Caco-2 (cell line): Measurements from ENCODE around the genes ZNF414, OR2Z1 and COL5A3.

- PRO-cap: no peak
- RRBS: no CpG with 5 or more reads among the region's 9 CpGs
These were observed 1.6 kb downstream of the CCL25 start for GRCh38 chr19:8054151-8054560.

- PRO-cap: no peak
- RRBS: no CpG with 5 or more reads among the region's 16 CpGs
These were observed 14.7 kb upstream of the CERS4 start for GRCh38 chr19:8194392-8194965.

DNA sequence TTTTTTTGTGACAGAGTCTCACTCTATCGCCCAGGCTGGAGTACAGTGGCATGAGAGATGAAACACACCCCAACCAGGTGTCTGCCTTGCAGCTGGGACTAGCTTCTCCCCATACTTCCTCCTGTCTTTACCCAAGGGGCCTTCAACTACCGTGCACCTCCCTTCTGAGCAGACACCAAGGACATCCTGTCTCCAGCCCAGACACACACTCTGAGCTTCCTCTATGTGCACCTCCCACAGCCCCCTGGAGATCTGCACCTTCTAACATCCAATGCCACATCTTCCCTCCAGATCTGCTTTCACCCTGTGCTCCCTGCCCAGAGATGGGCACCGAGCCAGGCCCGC lies 14.0 kb upstream of the CERS4 start:
- PRO-cap: no peak
- RRBS: no CpG with 5 or more reads among the region's 4 CpGs

DNA sequence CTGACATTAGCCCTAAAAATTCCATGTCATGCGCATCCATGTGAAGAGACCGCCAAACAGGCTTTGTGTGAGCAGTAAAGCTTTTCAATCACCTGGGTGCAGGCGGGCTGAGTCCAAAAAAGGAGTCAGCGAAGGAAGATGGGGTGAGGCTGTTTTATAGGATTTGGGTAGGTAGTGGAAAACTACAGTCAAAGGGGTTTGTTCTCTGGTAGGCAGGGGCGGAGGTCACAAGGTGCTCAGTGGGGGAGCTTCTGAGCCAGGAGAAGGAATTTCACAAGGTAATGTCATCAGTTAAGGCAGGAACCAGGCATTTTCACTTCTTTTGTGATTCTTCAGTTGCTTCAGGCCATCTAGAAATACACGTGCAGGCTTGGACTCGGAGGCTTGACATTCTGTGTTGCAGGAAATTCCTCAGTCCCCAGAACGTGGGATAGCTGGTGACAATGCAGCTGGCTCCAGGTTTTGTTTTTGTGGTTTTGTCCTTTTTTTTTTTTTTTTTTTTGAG lies 5.5 kb upstream of the CERS4 start:
- PRO-cap: no peak
- RRBS: no CpG with 5 or more reads among the region's 8 CpGs

DNA sequence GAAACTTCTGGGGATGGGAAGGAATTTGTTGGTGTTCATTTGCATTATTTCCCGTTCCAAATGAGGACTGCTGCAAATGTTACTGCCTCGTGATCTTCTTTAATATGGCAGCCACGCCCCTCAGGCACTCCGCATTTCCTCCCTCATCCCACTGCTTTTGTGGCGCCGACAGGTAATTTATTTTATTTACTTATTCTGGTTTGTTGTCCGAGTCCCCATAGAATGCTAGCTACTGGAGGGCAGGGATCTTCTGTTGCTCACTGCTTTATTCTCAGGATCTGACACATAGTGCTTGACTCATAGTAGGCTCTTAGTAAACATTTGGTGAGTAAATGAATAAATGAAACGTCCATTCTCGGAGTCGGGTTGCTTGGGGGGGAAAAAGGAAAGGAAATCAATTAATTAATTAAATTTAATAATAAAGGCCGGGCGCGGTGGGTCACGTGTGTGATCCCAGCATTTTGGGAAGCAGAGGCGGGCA lies 398 bp upstream of the CD320 start:
- PRO-cap: bidirectional peak, plus-strand start at position 218 of the sequence, minus-strand start outside the sequence
- RRBS: no CpG with 5 or more reads among the region's 15 CpGs

- PRO-cap: no peak
- RRBS: no CpG with 5 or more reads among the region's 8 CpGs
These were observed 991 bp downstream of the RPS28 start for GRCh38 chr19:8322424-8322549.

DNA sequence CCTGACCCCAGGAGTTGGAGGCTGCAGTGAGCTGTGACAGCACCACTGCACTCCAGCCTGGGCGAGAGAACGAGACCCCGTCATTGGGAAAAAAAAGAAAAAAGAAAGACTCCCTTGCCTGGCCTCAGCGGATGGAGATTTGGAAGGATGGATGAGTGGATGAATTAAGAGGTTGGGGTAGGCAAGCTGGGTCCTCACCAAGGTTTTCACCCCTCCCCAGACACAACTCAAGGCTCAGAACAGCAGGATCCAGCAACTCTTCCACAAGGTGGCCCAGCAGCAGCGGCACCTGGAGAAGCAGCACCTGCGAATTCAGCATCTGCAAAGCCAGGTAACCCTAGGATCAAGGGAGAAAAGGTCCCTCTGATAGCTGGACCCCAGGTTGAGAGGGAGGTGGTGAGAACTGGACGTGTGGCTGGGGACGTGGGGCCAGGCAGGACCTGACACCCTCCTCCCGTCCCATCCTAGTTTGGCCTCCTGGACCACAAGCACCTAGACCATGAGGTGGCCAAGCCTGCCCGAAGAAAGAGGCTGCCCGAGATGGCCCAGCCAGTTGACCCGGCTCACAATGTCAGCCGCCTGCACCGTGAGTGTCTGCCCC lies 1.9 kb downstream of the ANGPTL4 start:
- PRO-cap: no peak
- RRBS: 97% methylated on average over 3 of the region's 14 CpGs

DNA sequence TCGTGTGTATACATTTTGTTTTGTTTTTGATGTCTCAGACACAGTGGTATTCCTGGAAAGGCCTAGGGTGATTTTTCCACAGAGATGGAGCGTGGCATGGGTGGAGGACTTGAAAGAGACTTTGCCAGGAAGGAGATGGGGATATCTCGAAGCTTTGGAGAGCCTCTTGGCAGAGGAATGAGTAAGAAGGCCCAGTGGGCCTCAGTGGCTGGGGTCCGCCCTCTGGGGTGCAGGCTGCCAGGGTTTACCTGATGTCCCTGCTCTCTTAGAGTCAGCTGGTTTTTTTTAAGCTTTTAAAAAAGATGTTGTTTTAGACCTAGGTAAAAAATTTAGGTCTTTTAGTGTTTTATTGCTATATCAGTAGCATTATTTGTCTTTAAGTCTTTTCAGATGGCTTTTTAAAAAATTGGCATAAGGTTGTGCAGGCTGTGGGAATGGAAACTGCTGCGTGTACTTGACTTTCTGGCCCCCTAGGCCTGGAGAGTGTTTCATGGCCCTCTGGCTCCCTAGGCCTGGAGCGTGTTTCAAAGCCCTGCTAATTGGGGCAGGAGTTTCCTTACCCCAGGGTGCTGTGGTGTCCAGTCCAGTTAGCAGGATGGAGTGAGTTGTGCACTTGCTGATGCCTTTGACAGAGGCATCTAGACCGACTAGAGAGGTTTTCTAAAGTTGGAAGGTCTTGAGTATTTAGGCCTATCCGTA lies 24.0 kb downstream of the PRAM1 start:
- PRO-cap: no peak
- RRBS: no CpG with 5 or more reads among the region's 8 CpGs

DNA sequence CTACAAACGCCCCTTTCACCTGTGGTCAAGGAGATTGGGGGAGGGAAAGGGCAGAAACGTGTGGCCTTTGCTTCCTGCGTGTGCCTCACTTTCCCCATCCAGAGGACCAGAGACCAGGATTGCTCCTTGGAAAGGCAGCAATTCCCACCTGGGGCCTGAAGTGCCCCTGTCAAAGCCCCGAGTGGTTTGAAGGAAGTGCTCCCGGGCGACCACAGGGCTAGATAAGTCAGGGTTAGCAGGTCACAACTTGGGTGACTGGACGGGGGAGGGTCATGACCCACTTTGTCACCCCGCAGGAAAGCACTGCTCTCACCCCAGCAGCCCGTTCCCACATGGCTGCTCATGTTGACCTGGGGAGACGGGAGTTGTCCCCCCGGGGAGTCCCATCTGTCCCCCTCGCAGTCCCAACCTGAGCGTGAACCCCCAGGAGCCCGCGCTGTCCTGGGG lies 478 bp downstream of the PRAM1 start:
- PRO-cap: no peak
- RRBS: no CpG with 5 or more reads among the region's 15 CpGs

DNA sequence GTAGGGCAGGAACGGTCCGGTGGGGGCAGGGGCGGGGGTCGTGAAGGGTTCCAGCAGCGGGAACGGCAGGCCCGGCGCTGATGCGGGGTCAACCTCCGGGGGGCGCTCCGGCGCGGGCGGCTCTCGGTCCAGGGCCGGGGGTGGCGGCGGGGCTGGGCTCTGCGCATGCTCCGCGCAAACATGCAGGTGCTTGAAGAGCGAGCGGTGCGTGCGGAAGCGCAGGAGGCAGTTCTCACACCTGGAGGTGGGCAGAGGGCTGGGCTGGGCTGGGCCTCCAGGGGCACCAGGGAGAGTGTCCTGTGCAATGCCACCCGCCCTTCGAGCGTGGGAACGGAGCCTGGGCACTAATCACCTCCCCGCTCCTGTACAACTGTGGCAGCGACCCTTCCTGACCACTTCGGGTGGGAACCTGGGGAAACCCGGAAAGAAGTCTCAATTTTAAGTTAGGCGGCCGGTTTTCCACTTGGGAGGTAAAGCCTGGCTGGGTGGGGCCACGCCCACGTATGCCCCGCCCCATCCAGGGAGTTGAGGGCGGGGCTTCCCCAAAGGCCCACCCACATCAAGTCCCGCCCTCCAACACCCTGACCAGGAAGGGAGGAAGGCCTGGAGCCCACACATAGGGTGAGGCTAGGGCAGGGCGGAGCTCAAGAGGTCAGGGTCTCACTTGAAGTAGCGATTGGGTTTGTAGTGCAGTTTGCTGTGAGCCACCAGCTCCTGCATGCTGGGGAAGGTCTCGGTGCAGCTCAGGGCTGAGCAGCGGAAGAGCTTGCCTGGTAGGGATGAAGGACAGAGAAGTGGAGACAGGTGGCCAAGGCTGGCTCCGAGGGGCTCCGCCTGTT lies 2.0 kb downstream of the ZNF414 start:
- PRO-cap: no peak
- RRBS: 91% methylated on average over 7 of the region's 48 CpGs

DNA sequence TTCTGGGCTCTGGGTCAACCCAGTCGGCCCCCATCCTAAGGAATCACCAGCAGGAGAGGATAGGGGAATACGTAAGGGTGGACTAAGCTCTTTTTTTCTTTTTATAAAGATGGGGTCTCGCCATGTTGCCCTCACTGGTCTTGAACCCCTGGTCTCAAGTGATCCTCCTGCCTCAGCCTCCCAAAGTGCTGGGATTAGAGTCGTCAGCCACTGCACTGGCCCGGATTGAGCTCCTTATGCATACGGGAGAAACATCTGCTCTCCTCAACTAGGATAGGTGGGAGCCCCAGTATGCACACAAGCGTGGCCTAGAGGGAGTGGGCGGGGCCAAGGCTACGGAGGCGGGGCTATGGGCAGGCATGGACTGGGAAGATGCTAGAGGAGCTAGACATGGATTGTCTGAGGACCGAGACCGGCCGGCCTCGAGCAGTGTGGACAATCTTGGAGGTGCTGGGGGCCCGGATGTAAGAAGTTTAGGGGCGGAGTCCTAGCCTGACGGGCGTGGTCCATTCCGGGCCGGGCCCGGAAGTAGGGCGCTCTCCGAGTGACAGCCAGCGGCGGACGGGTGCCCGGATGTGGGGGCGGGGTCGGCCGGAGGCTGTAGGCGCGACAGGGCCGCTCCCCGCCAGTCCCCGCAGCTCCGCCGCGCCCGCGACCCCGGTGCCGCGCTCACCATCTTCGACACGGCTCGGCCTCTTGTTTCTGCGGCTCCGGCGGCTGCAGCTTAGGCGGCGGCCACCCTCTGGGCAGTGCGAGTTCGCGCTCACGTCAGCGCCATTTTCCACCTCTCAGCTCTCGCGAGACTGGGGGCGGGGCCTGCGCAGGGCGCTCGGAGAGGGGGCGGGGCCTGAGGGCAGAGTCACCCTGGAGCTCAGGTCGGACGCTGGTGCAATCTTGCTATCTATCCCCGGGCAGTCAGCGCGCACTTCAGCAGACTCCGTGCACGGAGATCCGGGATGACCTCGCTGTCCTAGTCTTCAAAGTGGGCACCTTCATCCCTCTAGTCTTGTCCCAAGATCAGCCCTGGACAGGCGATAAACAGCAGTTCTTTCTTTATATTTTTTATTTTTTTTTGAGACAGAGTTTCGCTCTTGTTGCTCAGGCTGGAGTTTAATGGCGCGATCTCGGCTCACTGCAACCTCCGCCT lies at the start of gene ZNF414:
Gene ZNF414 (minus strand): TSS at position 797 of the 1,147 bp plus-strand sequence.
- PRO-cap: bidirectional peak, plus-strand start at position 387 of the sequence, minus-strand start at position 272 of the sequence; bidirectional peak, plus-strand start at position 543 of the sequence, minus-strand start at position 437 of the sequence; bidirectional peak, plus-strand start at position 889 of the sequence, minus-strand start at position 797 of the sequence
- RRBS: 3% methylated on average over 34 of the region's 78 CpGs

GRCh38 chr19:8601835-8602264 lies 8.7 kb downstream of the ADAMTS10 start:
- PRO-cap: no peak
- RRBS: no CpG with 5 or more reads among the region's 5 CpGs

DNA sequence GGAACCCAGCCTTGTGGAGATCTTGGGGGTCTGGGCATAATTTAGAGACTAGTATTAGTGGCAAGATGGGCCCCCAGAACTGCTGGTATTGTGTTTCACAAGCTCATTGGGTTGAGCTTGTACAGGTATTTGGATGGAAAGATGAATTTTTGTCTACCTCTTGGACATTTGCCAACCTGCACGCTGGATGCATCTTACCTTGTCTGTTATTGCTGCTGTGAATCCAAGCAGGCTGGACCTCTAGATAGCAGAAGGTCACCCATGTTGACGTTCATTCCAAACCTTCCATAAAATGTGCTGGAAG lies at the start of gene OR2Z1:
Gene OR2Z1 (plus strand): TSS at position 170 of the 304 bp plus-strand sequence.
- PRO-cap: no peak
- RRBS: no CpG with 5 or more reads among the region's 2 CpGs

DNA sequence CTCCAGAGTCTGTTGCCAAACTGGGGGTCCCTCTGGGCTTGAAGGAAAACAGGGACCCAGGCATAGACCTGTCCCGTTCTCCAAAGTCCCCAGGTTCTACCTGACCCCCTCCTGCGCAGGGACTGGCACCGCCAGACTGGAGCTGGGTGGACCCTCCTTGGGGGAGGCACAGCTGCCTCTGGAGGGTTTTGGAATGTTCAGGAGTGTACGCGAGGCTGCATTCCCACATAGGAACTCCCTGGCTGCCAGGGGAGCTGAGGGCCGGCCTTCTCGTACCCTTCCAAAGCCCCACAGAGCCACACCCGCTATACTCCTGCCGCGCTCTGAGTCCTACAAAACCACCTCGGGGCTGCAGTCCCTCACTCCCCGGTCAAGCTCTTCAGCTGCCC lies 76.2 kb upstream of the OR1M1 start:
- PRO-cap: no peak
- RRBS: 48% methylated on average over 4 of the region's 12 CpGs

DNA sequence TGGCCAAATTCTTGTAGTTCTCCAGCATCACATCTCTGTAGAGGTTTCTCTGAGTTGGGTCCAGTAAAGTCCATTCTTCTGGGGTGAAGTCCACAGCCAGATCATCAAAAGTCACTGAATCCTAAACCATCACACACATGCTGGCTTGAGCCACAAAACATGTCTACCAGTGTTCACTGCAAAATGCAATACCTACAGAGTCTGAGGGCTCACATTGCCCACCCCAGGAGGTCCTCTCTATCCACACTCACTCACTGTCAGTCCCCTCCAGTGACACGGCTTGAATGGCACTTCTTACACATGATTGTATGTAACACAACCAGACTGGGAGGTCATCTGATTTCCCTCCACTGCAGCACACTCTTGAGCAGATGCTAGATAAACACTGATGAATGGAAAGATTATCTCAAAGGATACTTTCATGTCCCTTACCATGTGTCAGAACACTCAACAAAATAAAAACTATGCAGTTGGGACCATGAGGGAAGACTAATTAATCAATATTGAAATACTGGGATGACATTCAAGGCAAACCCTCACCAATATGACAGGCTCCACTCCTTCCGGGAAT lies 16.8 kb downstream of the ZNF266 start:
- PRO-cap: no peak
- RRBS: no CpG with 5 or more reads among the region's 2 CpGs

DNA sequence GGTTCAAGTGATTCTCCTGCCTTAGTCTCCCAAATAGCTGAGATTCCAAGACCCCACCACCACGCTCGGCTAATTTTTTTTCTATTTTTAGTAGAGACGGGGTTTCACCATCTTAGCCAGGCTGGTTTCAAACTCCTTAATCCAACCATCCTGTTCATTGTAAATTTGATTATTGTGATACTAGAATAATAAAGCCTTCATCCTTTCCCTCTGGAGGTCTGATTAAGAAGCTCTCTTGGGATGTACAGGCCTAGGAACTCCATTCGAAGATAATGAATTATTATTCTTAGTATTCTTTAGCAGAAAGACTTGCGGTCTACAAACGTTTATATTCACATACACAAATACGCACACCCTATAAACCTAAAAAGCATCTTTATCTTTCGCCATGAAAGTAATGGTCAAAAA lies 696 bp downstream of the ZNF426 start:
- PRO-cap: no peak
- RRBS: no CpG with 5 or more reads among the region's 8 CpGs

DNA sequence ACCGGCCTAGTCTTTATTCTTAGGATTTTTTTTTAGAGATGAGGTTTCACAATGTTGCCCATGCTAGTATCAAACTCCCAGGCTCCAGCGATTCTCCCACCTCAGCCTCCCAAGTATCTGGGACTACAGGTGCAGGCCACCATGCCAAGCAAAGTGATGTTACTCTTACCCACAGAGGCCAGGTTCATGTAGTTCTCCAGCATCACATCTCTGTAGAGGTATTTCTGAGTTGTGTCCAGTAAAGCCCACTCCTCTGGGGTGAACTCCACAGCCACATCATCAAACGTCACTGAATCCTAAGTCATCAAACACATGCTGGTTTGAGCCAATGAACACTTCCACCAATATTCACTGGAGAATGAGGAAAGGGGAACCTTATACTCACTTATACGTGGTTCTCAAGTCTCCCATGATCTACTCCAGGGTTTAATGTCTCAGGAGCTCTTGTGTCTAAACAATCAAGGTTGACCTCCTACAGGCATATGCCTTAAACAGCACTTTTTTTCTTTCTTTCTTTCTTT lies 17.0 kb downstream of the ZNF562 start:
- PRO-cap: no peak
- RRBS: no CpG with 5 or more reads among the region's 4 CpGs

DNA sequence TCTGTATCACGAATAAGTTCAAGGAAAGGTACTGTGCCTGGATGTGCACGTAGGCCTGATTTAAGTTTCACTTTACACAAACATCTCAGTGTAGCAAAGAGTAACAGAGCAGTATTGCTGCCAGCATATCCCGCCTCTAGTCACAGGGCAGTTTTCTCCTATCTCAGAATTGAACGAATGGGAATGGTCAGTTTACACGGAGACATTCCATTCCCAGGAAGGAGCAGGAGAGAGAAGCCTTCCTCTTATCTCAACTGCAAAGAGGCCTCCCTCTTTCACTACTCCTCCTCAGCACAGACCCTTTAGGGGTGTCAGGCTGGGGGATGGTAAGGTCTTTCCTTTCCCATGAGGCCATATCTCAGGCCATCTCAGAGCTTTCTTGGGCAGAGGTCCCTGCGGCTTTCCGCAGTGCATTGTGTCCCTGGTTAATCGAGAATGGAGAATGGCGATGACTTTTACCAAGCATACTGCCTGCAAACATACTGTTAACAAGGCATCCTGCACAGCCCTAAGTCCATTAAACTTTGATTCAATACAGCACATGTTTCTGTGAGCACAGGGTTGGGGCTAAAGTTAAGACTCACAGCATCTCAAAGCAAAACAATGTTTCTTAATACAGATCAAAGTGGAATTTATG lies 21.2 kb upstream of the ZNF846 start:
- PRO-cap: no peak
- RRBS: no CpG with 5 or more reads among the region's 9 CpGs

DNA sequence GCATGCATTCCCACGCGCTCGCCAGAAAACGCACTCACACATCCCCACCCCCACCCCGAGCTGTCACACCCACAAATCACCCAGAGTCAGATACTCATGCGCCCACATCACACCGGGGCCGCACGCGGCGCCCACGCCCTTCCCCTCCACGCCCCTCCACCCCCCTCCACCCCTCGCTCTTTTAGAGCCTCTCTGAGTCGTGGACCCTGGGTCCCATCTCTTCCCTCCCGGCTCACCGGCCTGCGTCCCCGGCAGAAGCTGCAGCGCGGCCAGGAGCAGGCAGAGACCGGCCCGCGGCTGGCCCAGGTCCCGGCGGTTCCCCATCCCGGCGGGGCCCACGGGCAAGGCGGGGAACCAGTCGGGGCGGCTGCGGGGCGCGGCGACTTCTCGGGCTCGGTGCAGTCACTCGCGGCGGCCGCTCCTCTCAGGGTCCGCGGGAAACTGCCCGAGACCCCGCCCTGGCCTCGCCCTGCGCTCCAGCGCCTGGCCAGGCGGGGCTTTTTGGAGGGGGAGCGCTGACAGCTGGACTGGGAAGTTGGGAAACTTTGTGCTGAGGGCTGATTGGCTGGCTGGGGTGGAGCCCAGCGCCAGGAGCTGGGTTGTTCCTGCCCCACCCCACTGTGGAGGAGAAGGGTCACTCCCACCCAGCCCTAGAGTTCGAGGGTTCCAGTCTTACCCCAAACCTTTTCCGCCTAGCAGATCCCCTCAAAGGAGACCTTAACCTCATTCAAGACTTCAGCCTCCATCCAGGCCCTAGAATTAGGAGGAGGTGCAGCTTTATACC lies at the start of gene COL5A3:
Gene COL5A3 (minus strand): TSS at position 443 of the 784 bp plus-strand sequence.
- PRO-cap: no peak
- RRBS: 10% methylated on average over 11 of the region's 54 CpGs

DNA sequence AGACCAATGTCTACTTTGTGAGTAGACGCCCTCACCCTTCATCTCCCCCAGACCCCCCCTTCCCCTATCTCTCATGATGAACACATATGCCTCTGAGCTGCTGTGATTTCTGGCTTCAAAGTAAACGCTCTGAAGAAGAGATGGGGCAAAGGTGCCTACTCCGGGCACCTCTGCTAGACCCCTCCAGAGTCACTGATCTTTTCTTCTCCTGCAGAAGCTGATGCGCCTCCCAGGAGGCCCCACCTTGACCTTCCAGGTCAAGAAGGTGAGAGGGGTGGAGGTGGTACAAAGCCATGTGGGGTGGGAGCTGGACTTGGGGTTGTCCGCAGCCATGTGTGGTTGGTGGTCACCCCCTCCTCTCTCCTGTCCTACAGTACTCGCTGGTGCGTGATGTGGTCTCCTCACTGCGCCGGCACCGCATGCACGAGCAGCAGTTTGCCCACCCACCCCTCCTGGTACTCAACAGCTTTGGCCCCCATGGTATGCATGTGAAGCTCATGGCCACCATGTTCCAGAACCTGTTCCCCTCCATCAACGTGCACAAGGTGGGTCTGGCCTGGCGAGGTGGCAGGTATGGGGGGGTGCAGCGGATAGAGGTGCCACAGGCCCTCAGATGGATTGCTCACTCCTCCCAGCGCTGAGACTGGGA lies 1.6 kb downstream of the PPAN start:
- PRO-cap: no peak
- RRBS: no CpG with 5 or more reads among the region's 15 CpGs